ENCODE measurements around a stretch of chr13.

GRCh38 chr13:111189093-111189687 lies 74.1 kb downstream of the ARHGEF7 start:
- RRBS, 2 experiments, result no CpG with 5 or more reads among the region's 18 CpGs

DNA sequence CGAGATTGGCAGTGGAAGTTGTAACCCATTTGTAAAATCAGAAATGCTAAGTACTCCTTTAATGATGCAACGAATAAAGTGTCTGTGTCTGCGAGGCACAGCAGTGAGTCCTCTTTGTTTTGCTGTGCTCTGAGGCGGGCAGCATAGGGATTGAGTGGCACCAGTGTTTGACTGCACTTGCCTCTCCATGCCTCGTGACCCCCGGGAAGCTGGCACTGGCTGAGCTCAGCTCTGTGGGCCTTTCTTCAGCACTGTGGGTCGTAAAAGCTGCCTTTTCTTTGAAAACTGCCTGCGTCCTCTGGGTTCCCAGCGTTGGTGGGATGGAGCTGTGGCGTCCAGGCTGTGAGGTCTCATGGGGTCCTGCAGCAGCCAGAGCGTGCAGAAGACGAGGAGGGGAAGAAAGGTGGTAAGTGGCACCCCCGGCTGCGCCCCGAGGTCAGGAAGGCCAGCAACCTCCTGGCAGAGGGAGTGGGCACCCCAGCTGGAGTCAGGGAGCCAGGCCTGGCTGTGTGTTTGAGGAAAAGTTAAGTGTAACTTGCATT lies 79.4 kb upstream of the TEX29 start:
- RRBS, 2 experiments, result no CpG with 5 or more reads among the region's 15 CpGs

DNA sequence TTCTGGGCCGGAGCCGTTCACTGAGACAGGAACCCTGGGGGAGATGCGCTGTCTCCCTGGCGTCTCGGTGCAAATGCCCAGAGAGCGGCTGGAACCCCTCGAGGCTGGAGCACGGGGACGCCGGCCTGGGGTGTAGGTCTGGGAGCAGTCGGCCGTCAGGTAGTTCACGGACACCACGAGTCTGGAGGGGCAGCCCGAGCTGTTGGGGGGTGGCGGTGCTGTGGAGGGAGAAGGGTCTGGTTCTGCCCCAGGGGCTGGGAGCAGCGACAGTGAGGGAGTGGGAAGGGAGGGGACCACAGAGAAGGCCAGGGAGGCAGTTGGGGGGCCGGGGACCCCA lies 173.3 kb upstream of the SOX1 start:
- RRBS, 2 experiments, result 50% methylated on average over 6 of the region's 18 CpGs; no CpG with 5 or more reads in 1 of the 2 experiments

- RRBS, 2 experiments, result 2% methylated on average over 16 to 21 of the region's 84 CpGs
Measured at GRCh38 chr13:112056266-112057091, 10.5 kb upstream of the SOX1 start.

DNA sequence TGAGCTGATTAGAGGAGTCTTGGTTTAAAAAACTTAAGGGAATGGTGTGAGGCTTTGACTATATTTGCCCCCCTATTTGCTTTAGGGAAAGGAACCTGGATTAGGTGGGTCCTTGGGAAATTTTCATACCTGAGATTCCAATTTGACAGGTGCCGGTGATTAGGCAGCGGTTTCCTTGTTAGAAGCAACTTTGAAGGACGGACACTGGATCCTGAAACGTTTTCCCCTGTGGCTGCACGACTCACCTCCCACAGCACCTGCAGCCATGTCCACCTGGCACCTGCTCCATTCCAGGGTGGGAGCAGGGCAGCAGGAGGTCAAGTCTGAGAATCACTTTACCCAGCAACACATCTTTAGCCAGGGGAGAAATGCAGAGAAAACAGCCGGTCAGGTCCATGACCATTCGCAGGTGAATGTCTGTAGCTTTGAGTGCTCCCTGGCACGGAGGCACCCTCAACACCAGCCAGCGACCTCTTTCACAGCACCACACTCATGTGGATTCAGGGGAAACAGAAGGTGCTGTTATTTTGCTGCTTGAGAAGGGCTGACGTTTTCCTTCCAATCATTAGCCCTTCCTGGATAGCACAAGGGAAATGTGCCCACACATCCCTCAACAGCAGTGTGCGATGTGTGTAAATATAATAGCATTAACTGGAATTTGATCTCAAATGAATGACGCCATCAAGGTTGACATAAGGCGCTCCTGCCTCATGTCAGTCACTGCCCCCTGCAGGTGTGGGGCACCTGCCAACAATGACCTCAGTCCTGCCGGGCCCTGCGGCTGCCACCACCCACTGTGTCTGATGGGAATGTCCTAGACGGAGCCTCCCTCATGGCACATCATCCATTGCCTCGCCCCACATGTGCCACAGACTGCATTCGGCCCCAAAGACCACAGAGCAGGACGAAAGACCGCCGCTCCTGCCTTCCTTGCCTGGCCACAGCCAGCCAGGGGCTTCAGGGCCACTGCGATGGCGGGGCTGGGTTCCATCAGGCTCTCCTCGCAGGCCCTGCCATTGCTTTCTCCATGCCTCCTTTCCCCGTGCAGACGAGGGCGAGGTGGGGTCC lies 146.3 kb downstream of the SOX1 start:
- RRBS, 2 experiments, result no CpG with 5 or more reads among the region's 27 CpGs

GRCh38 chr13:112474780-112475234 lies 98.7 kb downstream of the SPACA7 start:
- RRBS, 2 experiments, result no CpG with 5 or more reads among the region's 8 CpGs

DNA sequence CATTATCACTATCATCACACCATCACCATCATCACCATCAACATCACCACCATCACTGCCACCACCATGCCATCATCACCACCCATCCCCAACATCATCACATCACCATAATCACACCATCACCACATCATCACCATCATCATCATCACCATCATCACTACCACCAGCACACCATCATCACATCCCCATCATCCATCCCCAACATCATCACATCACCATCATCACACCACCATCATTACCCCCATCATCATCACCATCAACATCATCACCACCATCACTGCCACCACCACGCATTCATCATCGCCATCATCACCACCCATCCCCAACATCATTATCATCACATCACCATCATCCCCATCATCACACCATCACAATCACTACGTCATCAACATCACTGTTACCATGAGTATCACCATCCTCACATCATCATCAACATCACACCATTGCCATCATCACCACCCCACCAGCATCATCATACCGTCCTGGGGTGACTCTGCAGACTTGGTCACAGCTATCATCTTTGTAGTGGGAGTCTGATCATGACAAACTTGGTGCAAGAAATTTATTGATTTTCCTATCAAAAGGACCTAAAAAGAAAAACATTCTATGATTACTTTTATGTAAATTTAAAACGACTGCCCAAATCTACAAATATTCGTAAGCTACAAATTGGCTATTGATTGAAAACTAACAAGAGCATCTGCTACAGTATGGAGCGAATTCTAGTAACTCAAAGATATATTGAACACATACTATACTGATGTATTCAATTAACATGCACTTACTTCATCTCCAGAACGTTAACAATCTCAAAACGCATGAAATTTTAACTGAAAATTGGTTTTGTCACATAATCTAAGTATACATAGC lies 61.3 kb downstream of the TUBGCP3 start:
- RRBS, 2 experiments, result no CpG with 5 or more reads among the region's 9 CpGs

DNA sequence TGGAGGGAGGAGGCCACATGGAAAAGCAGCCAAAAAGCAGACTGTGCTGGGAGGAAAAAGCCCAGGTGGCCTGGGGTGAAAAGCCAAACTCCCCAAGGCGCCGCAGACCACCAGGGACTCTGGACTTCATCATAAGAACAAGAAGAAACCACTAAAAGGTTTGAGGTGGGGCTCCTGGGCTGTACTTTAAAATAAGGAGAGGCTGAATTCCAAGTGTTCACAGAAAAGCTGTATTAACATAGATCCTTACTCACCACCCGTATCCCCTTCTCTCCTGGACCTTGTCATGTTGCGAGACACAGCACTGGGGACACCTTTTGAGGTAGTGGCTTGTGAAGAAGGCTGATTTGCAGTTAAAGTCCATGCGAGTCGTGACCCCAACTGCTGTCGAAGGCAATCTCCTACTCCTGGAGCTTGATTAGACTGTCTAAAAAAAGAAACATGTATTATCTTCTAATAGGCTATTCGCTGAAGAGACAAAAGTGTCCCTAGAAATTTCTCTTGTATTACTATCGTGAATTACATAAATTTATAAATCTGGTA lies 32.1 kb downstream of the TUBGCP3 start:
- RRBS, 2 experiments, result no CpG with 5 or more reads among the region's 9 CpGs

GRCh38 chr13:112564871-112565261 lies 23.1 kb downstream of the TUBGCP3 start:
- RRBS, 2 experiments, result no CpG with 5 or more reads among the region's 2 CpGs

- RRBS, 2 experiments, result no CpG with 5 or more reads among the region's 8 CpGs
Measured at GRCh38 chr13:112583469-112584025, 4.4 kb downstream of the TUBGCP3 start.

DNA sequence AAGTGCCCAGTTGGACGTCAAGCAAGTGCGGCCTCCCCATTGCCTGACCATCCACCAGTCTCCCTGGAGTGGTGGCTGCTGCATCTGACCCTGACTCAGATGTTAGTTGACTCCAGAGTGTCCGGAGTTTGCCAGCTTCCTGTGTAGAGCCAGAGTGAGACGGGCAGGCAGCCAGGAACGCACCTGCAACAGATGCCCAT lies 45.9 kb upstream of the ATP11A start:
- RRBS, 2 experiments, result 90 to 100% methylated on average over 1 of the region's 5 CpGs

GRCh38 chr13:112685882-112686329 lies 3.9 kb upstream of the ATP11A start:
- RRBS, 2 experiments, result no CpG with 5 or more reads among the region's 5 CpGs

DNA sequence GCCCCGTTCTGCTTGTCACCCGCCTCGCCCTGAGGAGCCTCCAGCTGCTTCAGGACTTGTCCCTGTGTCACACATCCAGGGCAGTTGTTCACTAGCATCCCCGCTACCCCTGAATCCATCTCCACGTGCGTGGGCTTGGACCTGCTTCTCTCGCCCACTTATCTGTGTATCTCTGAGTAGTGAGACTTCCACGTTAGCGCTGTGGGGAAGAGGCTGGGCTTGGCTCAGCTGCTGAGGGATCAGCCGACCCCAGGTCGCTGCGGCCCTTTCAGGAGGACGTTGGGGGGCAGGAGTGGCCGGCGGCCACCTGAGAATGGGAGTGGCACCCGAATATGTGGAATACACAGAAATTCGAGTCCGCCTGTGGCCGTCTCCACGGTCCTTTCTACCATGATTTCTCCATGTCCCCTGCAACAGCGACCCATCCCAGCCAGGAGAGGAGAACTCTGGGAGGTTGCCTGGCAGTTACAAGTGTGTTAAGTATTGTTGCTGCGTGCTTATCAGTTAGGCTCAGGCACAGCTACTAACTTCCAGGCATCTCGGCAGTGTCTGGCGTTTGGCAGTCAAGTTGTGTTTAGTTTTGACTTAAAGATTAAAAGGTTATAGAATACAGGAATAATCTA lies 11.1 kb downstream of the ATP11A start:
- RRBS, 2 experiments, result no CpG with 5 or more reads among the region's 24 CpGs

DNA sequence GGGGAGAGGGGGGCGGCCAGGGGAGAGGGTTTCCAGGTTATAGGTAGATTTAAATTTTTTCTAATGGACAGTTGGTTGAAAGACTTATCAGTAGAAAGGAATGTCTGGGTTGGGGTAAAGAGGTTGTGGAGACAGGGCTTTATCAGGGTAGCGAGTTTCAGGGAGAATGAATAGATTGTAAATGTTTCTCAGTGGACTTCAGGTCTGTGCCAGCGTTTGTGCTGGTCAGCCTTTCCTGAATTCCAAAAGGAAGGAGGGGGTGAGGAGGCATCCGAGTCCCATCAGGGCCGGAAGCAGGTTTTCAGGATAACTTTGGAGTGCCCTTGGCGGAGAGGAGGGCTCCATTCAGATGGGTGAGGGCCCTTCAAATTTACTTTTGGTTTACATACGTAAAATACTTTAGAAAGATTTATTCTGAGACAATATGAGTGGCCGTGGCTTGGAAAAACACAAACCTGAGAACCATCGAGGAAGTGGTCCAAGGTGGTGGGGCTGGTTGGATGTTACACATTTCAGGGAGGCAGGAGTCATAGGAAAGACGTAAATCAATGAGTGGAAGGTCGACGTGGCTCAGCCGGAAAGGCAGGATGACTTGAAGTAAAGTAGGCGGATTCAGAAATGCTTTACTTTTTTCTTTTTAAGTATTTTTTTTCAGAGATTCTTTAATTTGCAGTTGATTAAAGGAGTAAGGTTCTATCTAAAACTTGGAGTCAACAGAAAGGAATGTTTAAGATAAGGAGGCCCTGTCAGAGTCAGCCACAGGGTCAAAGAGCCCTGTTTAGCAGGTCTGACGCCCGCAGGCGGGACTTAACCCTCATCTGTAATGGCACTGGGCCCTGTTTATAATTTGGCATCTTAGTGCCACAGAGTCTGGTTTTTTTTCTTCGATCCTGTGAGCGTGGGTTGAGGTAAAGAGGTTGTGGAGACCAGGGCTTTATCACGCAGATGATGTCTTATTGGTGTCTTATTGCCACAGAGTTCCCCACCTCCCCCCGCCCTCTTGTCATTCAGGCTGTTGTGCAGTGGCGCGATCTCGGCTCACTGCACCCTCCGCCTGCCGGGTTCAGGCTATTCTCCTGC lies 32.8 kb downstream of the ATP11A start:
- RRBS, 2 experiments, result no CpG with 5 or more reads among the region's 26 CpGs

GRCh38 chr13:112728323-112728855 lies 38.6 kb downstream of the ATP11A start:
- RRBS, 2 experiments, result no CpG with 5 or more reads among the region's 32 CpGs

DNA sequence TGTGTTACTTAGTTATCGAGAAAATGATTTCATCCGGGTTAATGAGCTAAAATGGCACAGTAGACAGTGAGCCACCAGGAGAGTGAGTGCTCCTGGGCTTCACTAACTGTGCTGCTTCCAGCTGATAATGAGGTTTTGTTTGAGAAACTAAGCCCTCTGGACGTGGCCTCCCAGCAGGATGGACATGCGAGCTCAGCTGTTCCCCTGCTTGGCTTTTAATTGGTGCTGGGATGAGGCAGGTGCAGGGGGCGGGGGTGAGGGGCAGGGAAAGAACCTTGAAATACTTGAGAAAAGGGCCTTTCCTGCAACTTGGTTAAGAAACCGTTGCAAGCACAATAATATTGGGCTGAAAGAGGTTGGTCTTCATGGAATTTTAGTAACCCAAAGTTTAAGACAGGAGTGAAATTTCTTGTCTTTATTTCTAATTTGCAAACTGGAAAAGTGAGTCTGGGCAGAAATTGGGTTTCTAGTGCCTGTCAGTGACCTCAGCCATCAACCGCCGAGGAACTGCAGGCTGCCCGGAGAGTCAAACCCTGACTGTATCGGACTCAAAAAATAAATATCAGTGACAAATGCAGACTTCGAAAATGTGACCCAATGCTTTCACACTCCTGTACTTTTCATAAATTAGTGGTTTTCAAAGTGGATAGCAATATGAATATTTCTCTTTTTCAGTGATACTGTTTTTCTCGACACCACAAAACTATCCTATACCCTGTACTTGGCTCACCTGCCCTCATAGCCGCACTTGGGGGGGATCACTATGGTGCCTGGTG lies 44.4 kb downstream of the ATP11A start:
- RRBS, 2 experiments, result no CpG with 5 or more reads among the region's 13 CpGs

DNA sequence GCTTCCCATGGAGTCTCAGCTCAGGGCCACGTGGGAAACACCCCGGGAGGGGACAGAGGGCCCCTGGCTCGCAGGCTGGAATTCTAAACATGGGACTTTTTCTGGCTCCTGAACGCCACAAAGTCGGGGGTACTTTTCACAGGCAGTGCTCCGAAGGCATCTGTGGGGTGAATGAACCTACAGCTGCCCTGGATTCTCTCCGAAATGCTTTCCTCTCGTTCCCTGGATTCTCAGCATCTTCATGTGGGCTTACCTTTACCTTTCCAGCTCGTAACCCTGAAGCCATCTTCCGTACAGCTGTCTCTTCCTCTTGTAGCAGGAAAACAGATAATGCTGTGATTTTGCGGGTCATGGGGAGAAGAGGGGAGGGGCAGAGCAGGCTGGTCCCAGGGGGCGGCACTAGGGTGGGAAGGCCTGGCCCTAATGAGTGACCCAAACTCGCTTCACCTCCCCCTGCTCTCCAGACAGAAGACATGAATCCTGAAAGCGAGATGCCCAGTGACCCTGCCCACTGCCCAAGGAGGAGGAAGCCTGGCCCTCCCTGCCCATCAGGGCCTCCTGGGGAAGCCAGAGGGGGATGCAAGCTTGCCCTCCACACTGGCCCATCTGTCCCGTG lies 81.0 kb upstream of the MCF2L start:
- RRBS, 2 experiments, result no CpG with 5 or more reads among the region's 15 CpGs

DNA sequence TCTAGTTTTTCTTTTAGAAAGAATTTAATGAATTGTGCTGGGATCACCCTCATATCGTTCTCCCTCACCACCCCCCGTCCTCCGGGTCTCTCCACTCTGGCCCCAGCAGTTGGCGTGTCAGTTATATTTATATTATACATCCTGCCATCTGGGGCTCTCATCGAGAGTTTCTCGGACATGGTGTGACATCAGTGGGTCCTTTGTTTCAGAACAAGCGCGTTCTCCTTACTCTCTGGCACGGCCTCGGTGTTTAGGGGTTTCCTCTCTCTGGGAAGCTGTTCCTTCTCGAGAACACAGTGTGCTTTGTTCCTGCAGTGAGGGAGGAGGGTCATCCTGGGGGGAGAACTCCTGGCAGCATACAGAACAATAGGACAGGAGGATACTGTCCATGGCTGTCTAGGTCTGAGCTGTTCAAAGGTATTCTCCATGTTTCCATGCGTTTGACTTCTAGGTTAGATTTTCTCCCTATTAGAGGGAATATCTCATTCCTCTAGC lies 9.8 kb upstream of the MCF2L start:
- RRBS, 2 experiments, result no CpG with 5 or more reads among the region's 12 CpGs

DNA sequence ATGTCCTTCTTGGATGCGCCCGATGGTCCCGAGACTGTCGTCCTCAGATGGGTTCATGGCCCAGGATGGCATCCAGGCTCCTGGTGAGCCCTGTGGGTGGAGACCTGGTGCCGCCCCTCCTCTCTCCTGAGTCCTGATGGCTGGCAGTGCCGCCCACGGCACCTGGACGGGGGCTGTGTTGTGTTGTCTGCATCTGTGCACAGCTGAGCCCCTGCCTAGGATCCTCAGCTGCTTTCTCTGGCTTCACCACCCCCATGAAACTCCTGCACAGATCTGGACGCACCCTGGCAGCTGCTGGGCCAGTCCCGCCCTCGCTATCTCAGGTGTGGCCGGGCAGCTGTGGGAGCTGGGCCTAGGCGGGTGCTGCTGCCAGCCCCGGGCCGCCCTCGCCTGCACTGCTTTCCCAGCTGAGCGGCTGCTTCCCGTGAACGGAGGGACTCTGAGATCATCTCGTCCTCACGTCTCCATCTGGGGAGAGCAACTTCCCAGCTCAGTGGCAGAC lies 27.7 kb downstream of the MCF2L start:
- RRBS, 2 experiments, result 82 to 84% methylated on average over 3 of the region's 21 CpGs

GRCh38 chr13:113022179-113023156 lies 53.5 kb downstream of the MCF2L start:
- RRBS, 2 experiments, result no CpG with 5 or more reads among the region's 47 CpGs